SP-49 (cell line): ENCODE measurements around a stretch of chr11.

DNA sequence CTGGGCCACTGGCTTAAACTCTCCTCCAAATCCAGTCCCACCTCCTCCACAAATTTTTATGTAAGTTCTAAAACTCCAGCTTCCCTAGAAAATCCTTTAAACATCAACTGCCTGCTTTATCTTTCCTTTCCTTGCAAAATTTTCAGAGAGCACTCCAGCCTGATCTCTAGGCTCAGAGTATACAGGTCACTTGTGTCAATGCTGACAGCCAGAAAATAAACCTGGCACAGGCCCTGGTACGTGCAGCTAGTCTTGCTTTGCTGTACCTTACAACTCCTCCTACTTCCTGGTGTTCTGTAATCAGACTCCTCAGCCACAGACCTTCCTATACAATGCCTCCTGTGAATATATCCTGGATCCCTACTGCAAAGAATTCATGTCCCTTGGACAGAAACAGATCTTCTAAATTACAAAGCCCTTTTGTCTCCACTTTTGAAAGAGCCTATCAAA is 24.2 kb upstream of the TMEM123 start:
- PRO-cap, result no peak

DNA sequence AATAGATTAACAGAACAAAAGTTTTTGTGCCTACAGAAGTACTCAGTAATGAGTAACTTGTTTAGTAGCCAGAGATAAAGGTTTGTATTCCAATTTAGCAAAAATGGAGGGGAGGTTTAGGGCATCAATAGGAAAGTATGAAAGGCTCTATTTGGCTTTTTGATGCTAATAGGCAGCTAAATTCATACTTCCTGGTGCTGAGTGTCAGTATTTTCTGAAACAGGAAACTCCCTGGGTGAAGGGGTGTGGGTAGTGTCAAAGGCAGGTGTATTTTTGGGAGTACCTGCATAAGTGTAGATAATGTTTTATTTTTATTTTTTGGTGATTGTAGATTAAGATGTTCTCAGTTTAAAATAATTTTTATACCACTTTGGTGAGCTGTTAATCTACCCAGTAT is 29.3 kb upstream of the MMP7 start:
- PRO-cap, result no peak

- PRO-cap, result no peak
Observed at GRCh38 chr11:102607041-102607617, 18.0 kb downstream of the MMP20 start.

- PRO-cap, result no peak
Observed at GRCh38 chr11:103056203-103056728, 35.7 kb downstream of the DCUN1D5 start.

GRCh38 chr11:103169952-103170471 is 60.8 kb downstream of the DYNC2H1 start:
- PRO-cap, result no peak

GRCh38 chr11:103898909-103899296 is 137.5 kb upstream of the DDI1 start:
- PRO-cap, result no peak

DNA sequence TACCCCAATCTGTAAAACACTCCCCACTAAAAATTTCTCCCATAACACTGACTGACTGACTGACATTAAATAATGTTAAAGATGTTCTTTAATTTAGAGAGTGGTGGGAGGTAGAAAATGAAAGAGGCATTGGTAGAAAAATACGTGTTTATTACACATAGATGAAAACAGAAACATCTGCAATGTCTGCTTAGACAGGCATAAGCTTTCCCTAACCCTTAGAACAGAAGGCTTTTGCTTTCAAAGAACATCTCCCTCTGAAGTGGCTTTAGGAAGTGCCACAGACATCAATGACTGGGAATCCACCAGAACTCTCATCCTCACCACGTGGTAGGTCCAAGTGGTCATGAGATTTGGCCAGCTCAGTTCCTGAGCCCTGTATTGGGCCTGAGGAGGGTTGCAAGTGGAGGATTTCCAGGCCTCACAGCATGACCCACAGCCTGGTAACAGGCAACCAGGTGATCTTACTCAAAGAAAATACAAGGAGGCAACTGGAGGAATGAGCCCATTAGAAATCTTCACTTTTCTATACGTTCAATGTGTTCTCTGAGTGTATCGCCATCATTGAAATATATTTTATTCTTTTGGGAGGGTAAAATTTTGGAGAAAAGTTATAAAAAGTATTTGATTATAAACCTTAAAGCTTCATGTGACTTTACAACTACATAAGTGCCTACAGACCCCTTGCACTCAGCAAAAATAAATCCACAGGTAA is 1.6 kb downstream of the CASP1 start:
- PRO-cap, result no peak

DNA sequence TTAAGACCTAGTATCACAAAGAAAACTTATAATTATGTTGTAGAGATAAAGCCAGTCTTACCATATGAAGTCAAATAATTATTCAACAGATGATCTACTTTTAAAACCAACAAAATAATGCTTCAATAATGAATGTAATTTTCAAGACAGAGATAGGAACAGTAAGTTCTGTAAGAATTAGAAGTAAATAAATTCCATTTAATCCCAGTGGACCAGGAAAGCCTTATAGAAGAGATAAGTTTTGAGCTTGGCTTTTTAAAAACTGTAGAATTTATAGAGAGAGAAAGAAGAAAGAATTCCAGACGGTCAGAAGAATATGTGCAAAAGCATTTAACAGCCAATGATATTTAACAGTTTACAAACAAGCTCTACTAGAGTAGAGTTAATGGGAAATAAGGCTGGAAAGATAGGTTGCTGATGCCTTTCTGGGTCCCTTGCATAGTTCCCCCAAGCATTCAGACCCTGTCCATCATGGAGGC is 456.5 kb downstream of the AASDHPPT start:
- PRO-cap, result no peak

- PRO-cap, result no peak
Observed at GRCh38 chr11:107719480-107720065, 7.7 kb upstream of the SLN start.

- PRO-cap, result no peak
Observed at GRCh38 chr11:108104492-108105157, 16.7 kb upstream of the ACAT1 start.

GRCh38 chr11:108122152-108122701 is 860 bp downstream of the ACAT1 start:
- PRO-cap, result no peak

DNA sequence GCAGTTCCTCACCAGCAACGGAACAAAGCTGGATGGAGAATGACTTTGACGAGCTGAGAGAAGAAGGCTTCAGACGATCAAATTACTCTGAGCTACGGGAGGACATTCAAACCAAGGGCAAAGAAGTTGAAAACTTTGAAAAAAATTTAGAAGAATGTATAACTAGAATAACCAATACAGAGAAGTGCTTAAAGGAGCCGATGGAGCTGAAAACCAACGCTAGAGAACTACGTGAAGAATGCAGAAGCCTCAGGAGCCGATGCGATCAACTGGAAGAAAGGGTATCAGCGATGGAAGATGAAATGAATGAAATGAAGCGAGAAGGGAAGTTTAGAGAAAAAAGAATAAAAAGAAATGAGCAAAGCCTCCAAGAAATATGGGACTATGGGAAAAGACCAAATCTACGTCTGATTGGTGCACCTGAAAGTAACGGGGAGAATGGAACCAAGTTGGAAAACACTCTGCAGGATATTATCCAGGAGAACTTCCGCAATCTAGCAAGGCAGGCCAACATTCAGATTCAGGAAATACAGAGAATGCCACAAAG is 38.8 kb downstream of the ATM start:
- PRO-cap, result no peak

- PRO-cap, result no peak
Observed at GRCh38 chr11:108551416-108552506, 41.8 kb downstream of the EXPH5 start.

DNA sequence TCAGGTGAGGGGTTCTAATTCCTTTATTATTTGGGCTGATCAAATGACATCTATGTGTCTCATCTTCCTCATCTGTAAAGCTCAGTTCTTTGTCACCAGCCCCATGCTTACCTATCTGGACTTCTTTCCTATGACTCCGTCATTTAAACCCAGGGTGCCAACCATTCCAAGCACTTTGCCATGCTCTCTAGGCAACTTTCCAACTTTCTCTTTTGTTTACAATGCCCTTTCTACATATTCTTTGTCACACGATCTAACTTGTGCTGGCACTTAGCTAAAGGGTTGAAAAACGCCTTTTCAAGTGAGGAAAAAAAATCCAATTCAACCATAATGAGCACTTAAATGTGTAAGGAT is 27.9 kb downstream of the EXPH5 start:
- PRO-cap, result no peak

- PRO-cap, result no peak
Observed at GRCh38 chr11:108567831-108568619, 25.5 kb downstream of the EXPH5 start.

GRCh38 chr11:108838298-108838753 is 173.5 kb downstream of the DDX10 start:
- PRO-cap, result no peak

DNA sequence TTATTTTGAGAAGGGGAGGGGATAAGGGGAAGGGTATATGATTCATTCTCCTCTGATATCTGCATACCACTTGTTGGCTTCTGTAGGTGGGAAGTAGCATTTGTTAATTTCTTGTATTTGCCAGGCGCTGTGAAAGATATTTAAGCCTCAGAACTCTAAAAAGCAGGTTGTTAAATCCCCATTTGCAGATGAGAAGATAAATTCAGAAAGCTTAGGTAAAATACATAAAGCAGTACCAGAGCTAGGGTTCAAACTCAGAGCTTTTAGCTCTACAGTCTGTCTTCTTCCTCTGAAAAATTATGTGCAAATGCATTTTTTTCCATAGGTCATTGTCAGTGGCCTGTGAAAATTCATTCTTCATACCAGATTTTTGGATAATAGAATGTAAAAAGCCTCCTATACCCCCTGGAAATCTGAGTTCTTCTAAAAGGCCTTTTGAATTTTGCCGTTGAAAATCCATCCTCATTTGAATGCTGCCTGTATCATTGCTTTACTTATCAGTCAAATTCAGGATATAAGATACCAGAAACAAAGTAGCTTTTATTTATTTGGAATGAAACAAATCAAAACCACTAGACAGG is 221.3 kb downstream of the DDX10 start:
- PRO-cap, result no peak

DNA sequence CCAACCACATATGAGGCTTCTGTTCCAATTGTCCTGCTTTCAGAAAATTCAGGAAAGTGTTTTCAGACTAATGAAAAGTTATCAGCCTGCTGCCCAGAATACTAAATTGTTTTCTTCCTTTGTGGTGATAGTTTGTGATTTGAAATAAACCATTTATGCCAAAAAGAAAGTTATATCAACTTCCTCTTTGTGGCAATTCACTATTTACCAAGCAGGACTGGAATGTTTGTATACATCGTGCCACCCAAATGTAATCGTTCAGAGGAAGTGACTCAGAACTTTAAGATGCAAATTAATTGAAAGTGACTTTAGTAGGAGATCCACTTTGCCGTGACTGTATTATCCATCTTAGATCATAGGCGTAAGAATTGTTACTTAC is 230.9 kb downstream of the DDX10 start:
- PRO-cap, result no peak

DNA sequence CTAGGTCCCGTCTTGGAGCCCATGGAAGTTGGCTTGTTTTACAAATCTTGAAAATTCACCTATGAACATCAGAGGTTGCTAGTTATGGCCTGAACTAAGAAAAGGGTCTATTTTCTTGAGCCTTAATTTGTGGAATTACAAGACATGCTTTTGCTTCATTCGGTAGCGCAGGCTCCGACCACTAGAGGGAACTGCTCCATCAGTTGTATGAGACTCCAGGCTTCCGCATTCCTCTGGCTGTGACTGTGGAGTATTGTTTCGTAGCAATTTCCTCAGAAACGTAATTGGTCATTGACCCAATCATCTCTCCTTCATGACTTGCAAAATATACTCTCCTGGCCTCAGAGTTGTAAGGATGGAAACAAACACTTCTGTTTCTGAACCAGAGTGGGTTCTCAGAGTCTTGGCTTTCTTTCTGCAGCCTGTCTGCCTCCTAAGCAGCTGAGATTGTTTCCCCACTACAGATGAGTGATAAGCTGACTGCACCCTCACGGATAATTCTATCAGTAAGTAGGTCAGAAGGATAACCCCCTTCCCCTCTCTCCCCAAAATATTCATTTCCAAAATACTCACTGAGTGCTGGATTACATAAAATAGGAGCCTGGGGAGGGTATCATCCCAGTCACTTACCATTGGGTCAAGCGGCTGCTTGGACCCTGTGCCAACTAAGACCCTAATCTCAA is 146.8 kb upstream of the ZC3H12C start:
- PRO-cap, result no peak

DNA sequence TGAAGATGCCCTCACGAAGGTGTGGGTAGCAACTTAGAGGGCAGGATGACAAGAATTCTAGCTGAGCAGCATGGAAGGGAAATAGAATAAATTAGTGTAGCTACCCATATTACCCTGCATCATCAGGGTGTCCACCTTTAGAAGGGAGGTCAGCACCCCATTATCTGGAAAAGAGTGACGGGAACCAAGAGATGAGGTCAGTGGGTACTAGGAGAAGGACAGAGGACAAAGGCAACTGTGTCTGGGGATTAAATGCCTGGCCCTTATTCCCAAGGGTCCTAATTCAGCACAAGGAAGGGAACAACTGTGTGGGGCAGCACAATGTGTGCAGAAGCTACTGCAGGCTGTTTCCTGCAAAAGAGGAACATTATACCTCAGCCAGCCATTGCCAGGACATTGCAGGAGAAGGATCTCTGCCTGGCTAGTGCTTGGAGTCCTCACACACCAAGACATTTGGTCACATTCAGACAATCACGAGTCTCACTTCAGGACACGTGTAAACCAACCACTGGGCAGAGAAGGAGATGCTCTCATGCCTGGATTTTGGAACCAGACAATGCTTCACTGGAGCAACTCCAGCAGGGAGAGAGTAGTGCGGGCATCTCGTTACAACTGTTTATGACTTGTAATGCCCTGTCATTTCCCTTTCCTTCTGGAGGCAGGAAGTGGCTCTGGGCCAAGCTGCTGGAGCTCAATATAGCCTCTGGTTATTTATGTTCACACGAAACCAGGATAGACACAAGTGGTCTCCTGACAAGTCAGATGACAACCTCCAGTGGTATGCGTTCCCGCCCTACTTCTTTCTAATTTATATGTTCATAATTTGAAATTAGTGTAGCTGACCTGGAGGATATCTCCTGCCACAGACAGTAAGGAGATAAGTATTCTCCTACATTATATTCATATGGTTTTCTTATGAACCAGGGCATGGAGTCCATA is 24.0 kb upstream of the ZC3H12C start:
- PRO-cap, result no peak